Left colon (tissue), 1 donor: ENCODE measurements around a stretch of chr12.

GRCh38 chr12:42696141-42696685 is 106.7 kb upstream of the PRICKLE1 start:
- PRO-cap, result no peak

DNA sequence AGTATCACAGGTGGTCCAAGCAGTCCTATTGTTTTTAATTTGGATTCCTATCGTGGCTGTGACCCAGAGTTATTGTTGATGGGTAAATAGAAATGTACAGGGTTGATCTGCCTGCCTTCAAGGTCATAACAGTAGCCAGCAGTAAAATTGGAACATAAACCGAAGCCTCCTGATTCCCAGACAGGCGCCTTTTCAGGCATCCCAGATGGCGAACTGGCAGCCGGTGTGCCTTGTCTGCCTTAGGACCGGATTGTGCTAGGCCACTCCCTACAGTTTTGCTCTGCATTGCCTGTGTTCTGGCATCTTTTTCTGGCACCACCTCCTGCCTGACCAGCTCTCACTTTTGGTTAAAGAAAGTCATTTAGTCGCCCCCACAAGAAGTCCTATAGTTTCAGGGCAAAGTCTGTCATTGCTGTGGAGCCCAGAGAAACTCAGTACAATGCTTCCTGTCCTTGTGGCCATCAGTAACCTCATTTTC is 22.3 kb downstream of the TMEM117 start:
- PRO-cap, result no peak

DNA sequence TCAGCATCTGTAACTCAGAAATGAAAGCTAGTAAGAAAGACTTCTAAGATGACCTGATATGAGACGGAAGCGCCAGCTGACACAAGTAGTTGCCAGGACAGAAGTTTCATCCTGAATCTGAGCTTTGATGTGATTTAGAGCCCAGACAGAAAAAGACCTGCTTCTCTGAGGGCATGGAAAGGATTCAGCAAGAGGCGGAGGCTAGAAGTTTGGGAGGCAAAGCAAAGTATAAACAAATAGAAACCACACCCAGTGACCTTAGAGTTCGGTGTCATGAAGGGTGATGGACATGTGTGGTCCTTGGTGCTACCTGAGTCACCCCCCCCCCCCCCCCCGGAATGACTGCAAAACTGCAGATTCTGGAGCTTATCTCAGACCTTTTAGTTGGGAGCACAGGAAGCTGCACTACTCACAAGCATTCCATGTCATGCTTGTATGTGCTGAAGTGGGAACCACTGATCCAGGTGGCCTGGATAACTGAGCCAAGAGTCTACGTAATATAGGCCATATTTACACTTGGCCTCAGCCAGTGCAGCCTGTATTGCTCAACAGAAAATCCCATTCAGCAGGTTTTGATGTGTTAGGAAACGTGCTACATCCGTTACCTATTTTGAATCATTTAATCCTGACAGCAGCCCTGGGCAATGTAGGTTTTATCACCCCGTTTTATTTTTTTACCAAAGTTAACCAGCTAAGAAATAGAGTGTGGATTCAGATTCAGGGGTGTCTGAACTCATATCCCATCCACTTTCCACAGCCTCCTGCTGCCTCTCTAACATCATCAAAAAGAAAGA is 191.5 kb downstream of the ANO6 start:
- PRO-cap, result no peak

GRCh38 chr12:45936407-45937246 is 53.7 kb downstream of the SCAF11 start:
- PRO-cap, result no peak

GRCh38 chr12:45954618-45955068 is 35.7 kb downstream of the SCAF11 start:
- PRO-cap, result no peak

DNA sequence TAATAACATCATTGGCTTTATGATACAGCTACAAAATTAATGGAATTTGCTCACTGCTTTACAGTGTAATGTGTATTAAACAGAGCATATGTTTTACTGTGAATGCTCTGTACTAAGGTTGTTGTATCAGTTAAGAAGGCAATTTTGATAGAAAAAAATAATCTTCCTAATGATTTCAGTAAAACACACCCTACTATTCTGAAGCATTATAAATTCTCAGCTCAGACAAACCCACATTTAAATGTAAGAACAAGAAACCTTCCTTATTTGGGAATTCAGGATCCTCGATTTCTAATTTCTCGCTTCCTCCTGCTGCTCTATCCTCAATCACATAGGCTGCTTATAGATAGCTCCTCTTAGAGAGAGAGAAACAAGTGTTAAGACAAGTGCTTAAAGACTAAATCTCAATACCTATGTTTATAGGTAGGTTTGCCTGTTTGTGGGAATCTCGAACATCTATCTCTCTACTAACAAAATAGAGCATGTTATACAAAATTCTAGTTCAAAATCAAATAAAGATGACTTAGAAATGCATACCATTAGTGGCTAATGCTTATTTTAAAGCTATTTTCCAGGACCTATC is 34.4 kb downstream of the SCAF11 start:
- PRO-cap, result no peak

GRCh38 chr12:45991041-45991205 is 549 bp upstream of the SCAF11 start:
- PRO-cap, result no peak

DNA sequence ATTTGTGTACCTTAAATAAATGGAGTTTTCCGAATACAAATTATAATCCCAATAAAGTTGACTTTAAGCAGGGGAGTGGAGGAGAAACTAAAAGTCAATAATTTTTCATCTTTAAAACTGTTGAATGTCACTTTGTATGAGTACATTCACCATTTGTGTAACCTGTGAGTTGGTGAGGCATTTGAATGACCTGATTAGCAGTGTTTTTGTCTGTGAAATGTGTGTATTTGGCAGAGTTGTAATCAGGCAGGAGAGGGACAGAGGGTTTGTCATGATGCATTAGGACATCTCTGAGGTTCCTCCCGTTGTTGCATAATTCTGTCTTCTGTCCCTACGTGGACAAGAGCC is 208.8 kb downstream of the SLC38A4 start:
- PRO-cap, result no peak

GRCh38 chr12:46738171-46738998 is 87.4 kb downstream of the SLC38A4 start:
- PRO-cap, result no peak

GRCh38 chr12:46804372-46804855 is 21.4 kb downstream of the SLC38A4 start:
- PRO-cap, result no peak

DNA sequence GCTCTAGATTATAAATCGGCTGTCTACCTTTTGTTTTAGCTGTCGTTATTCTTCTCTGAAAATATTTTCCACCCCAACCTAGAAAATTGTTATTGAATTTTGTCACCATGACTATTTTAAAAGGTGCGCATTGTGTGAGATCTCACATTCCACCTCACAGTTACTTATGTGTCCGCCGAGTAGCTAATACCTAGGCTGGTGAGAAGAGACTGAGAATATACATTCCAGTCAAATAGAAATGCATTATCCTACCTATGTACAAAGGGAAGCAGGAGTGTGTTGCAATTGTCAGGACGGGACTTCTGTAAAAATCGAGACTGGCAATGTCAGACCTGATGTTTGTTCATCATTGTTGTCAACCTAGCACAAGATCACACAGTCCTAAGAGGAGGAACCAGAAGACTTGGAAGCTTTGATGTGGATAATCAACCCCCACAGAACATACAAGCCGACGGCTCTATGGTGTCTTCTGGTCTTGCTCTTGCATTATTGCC is 108.8 kb upstream of the SLC38A4 start:
- PRO-cap, result no peak

DNA sequence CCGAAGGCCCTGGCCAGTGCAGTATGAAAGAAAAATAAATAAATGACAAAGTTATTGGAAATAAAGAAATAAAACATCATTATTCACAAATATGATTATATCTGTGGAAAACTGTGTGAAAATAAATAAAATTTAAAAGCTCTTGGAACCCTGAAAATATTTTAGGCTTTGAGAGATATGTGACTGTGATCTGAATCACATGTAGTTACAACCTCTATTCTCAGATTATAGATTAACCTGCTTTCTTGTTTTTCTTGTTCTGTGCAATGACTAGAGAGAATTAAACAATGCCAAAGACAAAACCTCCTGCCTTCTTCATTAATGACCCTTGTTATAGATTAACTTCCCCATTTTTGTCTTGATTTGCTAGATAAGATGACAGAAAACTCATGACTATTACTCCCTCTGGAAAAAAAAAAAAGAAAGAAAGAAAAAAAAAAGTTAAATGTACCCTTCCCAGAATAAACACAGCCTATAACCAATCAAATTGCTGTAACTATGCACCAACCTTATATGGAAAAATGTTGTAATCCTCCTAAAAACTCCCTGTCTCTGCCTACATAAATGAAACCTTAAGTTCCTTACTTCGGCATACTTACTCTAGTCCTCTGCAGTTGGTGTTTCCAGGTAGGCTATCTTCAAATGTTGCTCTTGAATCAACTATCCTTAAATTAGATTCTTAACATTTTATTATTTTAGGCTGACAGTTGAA is 41.2 kb upstream of the PCED1B start:
- PRO-cap, result no peak

DNA sequence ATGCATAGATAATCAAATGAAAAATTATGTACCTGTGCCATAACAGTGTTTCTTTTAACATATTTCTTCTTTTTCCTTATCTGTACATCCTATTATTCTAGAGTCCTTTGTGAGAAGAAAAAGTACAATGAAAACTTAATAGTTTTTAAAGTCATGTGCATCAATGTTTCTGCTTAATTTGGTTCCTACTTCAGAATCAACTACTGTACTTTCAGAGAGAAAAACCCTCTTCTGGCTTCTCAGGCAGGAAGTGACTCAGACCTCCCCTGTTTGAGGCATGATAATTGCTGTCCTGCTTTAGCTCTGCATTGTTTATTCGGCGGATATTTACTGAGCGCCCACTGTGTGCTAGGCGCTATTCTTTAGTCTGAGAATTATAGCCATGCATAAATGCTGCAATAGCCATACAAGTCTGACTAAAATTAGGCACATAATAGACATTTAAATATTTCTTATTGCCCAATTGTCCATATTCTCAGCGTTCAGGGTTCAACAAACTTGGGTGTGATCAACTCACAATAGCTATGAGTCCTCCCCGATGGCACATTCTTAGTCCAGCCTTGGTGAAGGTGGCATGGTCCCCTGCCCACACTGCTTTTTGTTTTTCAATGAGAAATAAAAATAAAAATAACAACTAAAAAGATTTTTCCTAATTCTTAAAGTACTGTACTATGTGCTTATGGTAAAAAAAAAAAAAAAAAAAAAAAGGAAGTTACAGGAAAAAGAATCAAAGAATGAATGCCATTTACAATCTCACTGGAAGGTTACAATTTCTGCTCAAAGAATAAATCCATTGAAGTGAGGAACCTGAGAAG is 6.1 kb upstream of the AMIGO2 start:
- PRO-cap, result no peak

DNA sequence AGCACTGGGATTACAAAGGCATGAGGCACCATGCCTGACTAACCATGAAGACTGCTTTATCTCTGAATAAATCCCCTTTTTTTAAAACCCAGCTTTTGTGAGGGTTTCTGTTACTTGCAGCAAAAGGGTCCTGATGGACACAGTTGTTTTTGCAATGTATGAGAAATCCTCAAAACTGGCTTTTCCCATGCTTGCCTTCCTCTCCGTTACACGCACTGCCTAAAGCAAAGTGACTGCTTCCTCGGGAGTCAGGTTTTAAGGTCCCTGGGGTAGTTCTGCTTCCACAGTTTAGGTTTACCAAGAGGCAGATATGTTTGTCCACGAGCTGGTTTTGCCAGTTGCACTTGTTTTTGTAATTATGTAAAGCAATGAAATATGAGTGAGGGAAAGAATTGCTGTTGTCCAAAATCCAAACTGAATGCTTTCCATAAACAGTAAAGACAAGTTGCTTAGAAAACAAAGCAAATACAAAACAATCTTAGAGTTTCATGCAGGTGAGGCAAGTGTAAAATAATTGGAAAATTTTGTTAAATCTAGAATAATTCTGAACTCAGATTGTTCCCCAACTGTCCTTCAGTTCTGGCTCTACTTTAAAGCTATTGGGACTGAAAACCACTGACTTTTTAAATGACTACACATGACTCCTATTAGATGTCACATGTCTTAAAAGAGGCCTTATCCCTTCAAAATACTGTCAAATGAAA is 290.7 kb upstream of the AMIGO2 start:
- PRO-cap, result no peak

DNA sequence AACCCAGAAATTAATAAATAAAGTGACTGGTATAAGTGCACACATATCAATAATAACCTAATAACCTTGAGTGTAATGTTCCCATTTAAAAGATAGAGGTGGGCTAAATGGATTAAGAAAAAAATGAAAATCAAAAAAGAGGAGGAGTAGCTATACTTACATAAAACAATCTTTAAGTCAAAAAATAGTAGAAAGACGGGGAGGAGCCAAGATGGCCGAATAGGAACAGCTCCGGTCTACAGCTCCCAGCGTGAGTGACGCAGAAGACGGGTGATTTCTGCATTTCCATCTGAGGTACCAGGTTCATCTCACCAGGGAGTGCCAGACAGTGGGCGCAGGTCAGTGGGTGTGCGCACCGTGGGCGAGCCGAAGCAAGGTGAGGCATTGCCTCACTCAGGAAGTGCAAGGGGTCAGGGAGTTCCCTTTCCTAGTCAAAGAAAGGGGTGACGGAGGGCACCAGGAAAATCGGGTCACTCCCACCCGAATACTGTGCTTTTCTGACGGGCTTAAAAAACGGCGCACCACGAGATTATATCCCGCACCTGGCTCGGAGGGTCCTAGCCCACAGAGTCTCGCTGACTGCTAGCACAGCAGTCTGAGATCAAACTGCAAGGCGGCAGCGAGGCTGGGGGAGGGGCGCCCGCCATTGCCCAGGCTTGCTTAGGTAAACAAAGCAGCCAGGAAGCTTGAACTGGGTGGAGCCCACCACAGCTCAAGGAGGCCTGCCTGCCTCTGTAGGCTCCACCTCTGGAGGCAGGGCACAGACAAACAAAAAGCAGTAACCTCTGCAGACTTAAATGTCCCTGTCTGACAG is 278.9 kb downstream of the RPAP3 start:
- PRO-cap, result no peak

DNA sequence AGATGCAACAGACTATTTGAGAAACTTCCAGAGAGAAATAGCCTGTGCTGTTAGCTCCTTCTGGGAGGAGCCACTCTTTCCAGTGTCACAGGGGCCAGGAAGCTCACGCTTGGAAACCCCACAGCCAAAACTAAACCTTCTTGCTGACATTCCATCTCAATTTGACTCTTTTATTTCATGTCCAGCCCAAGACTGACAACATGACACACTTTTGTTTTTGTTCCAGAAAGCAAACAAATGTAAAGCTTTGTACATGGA is 114.4 kb downstream of the RPAP3 start:
- PRO-cap, result no peak

- PRO-cap, result no peak
Measured at GRCh38 chr12:47740615-47741248, 15.4 kb upstream of the ENDOU start.

DNA sequence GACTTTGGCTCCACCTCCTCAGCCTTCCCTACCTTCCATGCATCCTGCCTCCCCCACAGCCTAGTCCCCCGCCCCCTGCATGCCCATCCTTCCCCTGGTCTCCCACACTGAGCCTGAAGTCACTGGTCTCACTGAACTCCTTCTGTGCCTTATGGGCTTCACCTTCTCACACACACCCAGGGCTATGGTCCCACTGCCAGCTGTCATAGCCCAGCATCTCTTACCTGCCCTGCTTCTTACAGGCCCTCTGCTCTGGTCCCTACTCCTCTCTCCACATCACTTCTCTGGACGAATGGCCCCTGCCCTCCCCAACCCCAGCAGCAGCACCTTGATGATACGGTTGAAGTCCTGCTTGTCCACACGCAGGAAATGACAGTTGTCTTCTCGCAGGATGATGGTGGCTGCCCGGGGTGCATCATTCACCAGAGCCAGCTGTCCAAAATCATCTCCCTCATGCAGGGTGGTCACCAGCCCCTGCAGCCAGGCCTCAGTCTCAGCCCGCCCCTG is 9.6 kb downstream of the RAPGEF3 start:
- PRO-cap, result no peak

- PRO-cap, result no peak
Measured at GRCh38 chr12:47774002-47774273, 900 bp downstream of the SLC48A1 start.

- PRO-cap, result no peak
Measured at GRCh38 chr12:47820956-47821661, 1.4 kb upstream of the HDAC7 start.